ENCODE data around the genes PCOLCE2 and PLSCR5.

GRCh38 chr3:141960360-141960652 lies 83.9 kb downstream of the ATP1B3 start:
- RRBS: no CpG with 5 or more reads among the region's 3 CpGs

GRCh38 chr3:142027054-142028202 lies 121.9 kb downstream of the TFDP2 start:
- RRBS: no CpG with 5 or more reads among the region's 6 CpGs

DNA sequence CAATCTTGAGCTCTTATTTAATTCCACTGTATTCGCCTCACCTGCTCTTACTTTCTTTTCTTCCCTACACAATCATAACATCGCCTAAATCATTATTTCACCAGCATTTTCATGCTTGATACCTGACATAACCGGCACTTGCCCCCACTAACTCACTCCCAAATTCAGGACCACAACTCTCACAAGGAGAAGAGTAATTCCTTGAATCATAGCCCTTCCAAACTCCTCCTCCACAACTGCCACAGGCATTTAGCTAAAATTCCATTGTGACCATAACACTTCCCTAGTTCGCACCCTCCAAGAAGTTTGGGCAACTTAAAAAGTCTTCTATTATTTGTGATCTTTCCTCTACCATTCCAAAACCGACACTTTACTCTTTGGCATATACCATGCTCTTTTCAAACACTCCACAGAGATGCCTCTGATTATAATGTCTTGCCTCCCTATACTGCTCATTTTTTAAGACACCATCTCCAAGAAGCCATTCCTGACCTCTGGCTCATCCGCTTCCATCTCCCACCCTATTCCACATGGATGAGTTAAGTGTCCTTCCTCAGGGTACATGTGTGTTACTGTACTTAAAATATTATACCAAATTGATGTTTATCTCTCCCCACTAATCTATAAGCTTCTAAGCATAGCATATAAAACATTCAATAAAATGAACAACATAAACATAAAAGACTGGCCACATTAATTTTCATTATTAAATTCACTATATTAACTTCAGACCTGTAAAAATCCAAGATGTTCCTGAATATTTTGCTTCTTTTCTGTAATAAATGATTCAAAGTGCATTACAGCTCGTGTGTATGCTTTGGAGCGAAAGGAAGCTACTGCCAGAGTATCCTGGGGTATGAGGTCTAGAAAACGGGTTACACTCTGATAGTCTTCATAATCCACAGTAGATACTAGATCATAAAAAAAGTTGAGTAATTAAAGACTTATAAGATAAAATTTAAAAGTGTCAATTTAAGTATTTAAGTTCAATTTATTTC lies 59.7 kb upstream of the XRN1 start:
- RRBS: no CpG with 5 or more reads among the region's 9 CpGs

- RRBS: 78% methylated on average over 5 of the region's 28 CpGs
Observed at GRCh38 chr3:142724765-142725234, 966 bp downstream of the TRPC1 start.

GRCh38 chr3:142862786-142863846 lies 25.8 kb downstream of the PCOLCE2 start:
- RRBS: no CpG with 5 or more reads among the region's 7 CpGs

- RRBS: 3% methylated on average over 3 of the region's 14 CpGs
Observed at GRCh38 chr3:142888172-142888479, 757 bp downstream of the PCOLCE2 start.

DNA sequence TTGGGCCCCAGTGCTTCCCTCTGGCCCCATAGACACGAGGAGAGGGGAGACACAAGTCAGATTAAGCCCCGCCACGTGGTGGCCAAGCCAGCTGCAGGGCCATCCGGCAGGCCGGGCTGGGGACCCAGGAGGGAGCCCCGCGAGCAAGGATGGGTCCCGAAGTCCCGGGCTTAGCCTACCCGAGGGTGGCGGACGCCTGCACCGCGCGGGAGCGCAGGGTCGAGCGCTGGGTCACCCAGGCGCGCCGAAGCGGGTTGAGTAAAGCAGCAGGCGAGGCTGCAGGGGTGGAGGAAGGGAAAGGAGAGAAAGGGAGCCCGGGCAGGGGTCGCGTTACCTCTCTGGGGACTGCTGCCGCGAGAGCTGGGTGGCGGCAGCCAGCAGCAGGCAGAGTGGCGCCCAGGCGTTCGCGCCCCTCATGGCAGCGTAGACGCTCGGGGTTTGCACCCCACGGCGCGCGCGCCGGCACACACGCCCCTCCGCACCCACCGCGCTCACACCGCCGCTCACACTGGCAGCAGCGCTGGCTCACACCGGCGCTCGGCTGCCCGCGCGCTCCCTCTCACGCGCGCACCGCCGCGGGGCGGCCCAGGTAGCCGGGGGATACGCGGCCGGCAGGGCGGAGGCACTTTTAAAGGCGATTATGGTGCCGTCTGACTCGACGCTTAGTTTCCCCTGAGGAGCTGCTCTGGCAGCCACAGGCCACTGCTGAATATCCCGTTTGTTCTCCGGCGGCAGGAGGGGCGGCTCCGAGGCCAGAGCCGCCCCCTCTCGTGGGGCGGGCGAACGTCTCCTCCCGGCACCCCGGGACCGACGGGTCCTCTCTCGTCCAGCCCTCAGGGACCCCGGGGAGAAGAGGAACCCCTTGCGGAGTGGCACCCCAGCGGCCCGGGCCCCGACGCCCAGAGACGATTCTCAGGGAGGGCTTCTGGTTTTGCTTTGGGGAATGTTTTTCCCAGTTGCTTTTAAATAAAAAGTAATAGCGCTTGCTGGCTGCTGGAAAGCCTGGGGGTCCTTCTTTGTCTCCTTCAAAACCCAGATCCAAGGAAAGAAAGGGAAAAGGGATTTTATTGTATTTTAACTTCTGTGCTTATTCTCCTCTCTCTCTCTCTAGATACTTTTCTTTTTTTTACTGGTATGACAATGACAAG lies at the start of gene PCOLCE2:
Gene PCOLCE2 (minus strand): TSS at position 604 of the 1,148 bp plus-strand sequence.
- RRBS: 3% methylated on average over 47 of the region's 94 CpGs

- RRBS: 2% methylated on average over 13 of the region's 41 CpGs
Observed at GRCh38 chr3:143118778-143119510, 627 bp upstream of the CHST2 start.

DNA sequence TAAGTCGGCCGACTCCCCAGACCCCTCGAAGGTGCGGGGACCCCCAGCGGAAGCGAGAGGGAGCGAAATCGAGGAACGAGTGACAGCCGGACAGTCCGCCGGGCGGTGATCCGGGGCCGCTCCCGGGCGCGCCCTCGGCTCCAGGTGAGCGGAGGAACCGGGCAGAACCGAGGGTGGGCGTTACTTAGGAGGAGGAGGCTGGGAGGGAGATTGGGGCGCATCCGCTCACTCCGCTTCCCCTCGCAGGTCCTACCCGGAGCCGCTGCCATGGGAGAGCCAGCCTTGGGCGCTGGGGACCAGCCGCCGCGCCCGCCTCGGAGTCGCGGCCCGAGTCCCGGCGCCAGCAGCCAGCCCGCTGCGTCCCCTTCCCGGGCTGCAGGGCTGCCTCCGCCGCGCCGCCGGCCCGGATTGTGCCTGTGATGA lies 838 bp downstream of the CHST2 start:
- RRBS: 2% methylated on average over 26 of the region's 49 CpGs

- RRBS: 48% methylated on average over 14 of the region's 114 CpGs
Observed at GRCh38 chr3:143120821-143121909, 1.6 kb downstream of the CHST2 start.

DNA sequence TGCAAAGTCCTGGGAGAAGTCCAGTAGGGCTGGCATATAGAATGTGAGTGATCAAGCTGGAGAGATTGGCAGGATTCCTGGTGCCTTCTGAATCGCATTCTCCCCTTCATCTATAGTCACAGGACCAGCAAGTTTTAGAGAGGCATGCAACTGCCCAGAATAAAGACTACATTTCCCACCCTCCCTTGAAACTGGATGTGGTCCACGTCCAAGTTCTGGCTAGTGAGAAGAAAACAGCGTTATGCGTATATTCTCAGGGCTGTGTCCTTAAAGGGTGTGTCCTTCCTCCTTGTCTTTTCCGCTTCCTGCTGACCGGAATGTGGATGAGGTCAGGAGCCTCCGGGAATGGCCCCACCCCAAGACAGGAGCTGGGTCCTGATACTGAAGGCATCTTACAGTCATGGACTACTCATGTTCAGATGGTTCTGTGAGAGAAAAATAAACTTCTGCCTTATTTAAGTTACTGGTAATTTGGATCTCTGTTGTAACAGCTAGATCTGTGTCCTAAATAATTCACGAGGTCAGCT lies 20.2 kb downstream of the CHST2 start:
- RRBS: no CpG with 5 or more reads among the region's 8 CpGs

DNA sequence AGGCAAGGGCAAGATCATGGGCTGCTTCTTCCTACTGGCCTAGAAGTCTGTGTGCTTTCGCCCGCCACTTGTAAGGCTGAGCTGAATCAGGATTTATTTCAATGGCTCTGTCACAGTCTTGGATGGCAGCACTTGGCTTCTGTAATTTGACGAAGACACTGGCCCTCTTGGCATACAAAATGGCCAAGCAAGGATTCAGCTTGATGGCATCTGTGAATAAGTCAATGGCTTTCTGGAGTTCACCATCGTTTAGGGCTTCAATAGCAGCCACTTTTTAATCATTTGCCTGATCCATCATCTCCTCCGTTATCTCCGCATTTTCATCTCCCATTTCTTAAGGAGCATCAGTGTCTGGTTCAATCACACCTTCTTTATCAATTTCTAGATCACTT lies 330.7 kb downstream of the SLC9A9 start:
- RRBS: no CpG with 5 or more reads among the region's 6 CpGs

- RRBS: no CpG with 5 or more reads among the region's 4 CpGs
Observed at GRCh38 chr3:143813105-143813607, 35.1 kb downstream of the SLC9A9 start.

DNA sequence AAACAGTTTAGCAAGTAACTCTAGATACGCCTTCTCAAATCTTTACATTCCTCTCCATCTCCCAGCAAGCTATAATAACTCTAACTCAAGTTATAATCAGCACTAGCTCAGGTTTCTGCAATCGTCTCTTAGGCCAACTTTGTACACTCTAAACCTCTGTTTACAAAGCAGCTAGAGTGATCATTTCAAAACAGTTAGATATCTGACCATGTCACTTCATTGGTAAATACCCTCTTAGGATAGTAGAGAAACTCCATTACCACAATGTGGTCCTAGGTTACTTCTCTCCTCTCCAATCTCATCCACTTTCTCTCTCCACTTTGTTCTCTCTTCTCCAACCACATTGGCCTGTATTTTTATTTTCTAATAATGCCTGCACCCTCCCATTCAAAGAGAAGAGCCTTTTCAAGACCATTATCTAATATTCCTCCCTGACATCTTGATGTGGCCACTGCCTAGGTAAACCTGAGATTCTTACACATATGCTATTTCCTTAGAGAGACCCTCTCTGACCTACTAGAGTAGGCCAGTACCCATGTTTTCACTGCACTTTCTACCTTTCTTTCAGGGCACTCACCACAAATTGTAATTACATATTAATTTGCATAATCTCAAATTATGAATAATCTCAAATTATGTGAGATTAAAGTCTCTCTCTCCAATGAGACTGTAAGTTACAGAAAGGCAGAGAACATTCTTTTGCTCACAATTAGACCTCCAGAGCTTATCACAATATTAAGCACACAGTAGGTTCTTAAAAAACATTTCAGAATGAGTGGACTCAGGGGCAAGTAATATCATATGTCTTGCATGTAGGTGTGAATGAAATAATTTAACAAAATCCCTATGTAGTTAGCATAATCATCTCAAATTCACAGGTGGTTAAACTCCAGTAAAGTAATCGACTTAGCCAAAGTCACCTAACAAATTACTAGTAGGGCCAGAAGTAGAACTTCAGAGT lies 30.9 kb downstream of the PLOD2 start:
- RRBS: no CpG with 5 or more reads among the region's 3 CpGs

DNA sequence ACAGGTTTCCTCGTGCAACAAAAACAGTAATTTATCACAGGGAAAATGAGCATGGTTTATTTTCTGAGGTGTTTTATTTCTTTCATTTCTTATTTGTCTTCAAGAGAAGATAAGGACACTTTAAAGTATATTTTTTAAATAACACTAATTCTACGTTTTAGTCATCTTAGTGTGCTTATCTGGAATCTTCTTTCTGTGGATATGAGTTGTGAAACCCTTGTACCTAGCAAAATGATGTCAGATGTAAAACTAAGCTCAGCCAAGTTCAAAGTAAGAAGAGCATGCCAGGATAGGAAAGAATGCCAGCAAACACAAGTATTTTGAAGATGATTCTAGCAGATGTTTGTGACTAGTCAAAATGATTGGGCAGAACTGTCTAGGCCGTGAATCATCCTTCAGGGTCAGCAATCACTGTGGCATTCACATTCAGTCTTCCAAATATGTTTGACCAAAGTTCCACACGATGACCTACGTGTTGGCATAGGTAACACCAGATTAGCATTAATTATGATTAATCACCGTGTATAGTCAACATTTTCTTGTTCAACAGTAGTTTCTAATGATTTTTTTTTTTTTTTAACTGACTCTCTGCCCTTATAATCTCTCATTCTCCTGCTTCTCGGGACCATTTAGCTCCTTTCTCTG lies 5.4 kb upstream of the PLOD2 start:
- RRBS: no CpG with 5 or more reads among the region's 7 CpGs

DNA sequence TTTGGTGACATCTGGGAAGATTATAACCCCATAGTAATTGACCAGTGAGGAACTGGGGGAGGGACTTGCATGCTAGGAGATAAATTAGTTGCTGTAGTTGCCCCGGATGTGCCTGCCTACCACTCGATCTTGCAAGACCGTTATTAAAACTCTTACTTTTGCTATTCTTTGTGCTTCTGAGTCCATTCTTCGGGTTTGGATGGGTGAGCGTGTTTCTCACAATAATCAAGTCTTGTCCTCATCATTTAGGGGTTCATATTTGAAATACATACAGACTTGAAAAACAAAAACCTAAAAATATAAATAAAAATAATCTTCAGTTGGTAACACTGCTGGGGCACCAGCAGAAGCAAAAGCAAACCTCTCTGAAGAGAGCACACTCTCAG lies 88.7 kb upstream of the PLSCR4 start:
- RRBS: no CpG with 5 or more reads among the region's 5 CpGs

DNA sequence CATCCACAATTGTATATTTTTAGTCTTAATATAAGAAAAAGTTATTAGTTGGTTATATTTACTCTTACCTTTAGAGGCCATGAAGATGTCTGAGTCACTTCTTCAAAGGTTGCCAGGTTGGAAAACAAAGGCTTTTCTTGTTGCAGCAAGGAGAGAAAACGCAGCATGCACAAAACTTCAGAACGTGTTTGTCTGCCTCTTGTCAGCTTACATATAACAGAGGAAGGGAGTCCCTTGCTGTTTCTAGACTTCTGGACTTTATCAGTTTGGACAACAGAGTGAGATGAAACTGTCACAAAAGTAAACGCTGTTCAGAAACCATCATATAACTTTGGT lies at the start of gene PLSCR5:
Gene PLSCR5 (minus strand): TSS at position 215 of the 336 bp plus-strand sequence.
- RRBS: no CpG with 5 or more reads among the region's 3 CpGs

DNA sequence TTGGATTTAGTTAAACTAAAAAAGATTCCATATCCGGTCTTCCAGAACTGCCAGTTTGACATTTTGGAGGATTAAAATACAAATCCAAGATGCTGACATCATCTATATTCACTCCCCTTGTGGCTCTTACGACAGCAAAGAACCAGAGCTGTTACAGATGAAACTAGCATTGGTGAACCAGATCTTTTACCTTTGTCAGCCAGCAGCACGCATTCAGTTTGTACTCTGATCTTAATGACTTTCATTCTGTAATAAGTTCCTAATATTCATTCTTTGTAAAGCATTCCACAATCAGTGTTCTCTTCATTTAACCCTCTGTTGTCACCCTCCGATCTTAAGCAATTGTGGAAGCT lies 218.6 kb downstream of the ZIC4 start:
- RRBS: no CpG with 5 or more reads among the region's 4 CpGs

DNA sequence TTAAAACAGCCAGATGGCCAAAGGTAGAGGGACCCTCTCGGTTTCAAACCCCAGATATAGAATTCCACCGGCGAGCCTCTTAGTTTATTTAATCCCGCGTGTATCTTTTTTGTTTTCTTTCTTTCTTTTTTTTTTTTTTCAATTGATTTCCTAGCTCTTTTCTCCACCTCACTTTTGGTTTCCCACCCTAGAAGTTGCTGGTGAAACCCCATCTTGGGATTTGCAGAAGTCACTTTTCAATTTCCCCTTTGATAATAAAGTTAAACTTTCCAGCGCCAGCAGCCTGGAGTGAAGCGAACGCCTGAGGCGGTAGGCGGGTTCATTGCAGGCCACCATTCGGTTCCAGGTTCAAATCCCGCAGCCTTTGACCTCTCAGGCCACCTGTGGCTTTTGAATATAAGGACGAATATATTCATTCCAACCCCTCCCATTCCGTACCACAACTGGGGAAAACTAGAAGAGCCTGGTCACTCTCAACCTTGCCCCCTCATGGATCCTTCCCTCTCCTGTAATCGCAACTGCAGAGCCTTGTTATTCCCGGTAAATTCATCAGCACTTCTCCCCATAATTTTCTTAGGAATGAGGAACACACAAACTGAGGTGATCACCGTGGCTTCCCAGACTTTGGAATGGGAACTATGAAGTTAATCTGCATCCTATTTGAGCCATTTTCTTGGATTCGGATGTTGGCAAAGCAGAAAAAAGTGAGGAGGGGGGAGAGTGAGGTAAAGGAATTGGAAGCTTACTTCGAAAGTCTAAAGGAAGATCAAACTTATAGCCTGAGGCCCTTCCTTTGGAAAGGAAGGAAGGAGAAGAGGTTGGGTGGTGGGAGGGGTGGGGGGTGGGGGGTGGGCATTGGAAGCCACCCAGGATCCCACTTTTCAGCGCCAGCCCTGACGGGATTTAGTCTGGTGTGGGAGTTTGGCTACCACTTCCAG lies 35.2 kb downstream of the ZIC4 start:
- RRBS: no CpG with 5 or more reads among the region's 21 CpGs

DNA sequence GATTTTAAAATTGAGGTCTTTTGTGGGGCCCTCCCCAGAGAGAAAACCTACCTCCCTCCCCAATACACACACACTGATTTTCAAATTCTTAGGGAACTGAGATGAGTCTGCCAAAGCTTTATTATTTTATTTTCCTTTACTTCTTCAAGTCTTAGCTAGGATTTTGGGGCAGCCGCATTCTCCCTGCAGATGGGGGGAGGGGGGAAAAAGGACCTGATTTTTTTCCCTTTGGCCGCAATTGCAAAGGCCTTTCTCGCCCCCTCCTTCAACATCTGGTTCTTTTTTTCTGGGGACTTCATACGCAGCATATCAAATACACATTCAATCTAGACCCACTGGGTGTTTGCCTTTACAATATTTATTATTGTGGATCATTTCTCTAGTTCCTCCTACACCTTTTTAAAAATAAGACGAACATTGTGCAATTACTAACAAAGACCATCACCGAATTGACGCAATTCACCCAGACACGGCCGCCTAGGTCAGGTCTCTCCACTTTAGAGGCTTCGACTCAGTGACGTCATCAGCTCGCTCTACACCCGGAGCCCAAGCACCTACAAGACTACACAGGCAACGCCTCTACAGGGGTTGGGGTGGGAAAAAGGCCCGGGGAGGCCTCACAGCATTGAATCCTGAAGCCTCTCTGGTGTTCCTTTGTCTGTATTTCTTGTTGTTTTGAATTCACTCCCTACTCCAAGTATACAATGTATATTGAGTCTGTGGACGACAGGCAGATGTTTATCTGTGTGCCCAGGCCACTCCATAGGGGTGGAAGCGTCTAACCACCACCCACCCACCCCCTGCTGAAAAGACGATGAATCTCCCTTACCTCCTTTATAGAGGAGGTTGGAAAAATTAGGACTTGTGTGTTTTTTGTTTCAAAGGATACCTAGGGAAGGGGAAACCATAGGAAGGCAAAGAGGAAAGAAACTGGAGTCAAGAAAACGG lies 16.7 kb downstream of the ZIC4 start:
- RRBS: 41% methylated on average over 3 of the region's 19 CpGs

Measured in Ishikawa (cell line).